CD14-positive monocyte (primary cell): Measurements from ENCODE around the gene MRPL21.

GRCh38 chr11:68903546-68904030 is at the start of gene MRPL21:
TSS of gene MRPL21 (minus strand) at chr11:68903832.
- CAGE, long polyA plus RNA: start-site peak on the minus strand at chr11:68903808-68903835, 145 and 465 reads in 2 replicates

- CAGE, long polyA plus RNA: no peak
Measured at GRCh38 chr11:68914771-68915106, 11.0 kb downstream of the IGHMBP2 start.

DNA sequence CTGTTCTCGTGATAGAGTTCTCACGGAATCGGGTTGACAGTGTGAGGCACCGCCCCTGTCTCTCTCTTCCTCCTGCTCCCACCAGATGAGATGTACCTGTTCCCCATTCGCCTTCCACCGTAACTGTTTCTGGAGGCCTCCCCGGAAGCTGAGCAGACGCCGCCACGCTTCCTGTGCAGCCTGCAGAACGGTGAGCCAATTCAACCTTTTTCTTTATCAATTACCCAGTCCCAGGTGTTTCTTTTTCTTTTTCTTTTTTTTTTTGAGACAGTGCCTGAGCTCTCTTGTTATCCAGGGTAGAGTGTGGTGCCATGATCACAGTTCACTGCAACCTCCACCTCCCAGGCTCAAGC is 17.9 kb downstream of the MRGPRD start:
- CAGE, long polyA plus RNA: no peak

- CAGE, long polyA plus RNA: no peak
Measured at GRCh38 chr11:69055088-69055668, 6.4 kb downstream of the TPCN2 start.

DNA sequence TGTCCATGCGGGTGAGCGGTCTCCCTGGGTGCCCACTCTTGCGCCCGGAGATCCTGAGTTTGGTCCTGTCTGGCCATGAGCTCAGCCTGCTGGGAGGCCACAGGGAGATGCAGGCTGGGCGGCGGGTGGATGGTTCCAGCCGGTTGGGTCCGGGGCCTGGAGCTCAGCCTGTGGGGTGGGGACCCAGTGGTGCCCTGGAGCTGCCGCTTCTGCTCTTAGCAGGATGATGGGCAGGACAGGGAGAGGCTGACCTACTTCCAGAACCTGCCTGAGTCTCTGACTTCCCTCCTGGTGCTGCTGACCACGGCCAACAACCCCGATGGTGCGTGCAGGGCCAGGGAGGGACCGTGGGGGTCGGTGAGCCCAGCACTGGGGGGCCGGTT is 18.5 kb downstream of the TPCN2 start:
- CAGE, long polyA plus RNA: no peak

GRCh38 chr11:69080323-69081099 is 31.8 kb downstream of the TPCN2 start:
- CAGE, long polyA plus RNA: no peak

GRCh38 chr11:69106128-69107026 is 49.4 kb upstream of the SMIM38 start:
- CAGE, long polyA plus RNA: no peak

- CAGE, long polyA plus RNA: no peak
Measured at GRCh38 chr11:69155090-69155801, 489 bp upstream of the SMIM38 start.

DNA sequence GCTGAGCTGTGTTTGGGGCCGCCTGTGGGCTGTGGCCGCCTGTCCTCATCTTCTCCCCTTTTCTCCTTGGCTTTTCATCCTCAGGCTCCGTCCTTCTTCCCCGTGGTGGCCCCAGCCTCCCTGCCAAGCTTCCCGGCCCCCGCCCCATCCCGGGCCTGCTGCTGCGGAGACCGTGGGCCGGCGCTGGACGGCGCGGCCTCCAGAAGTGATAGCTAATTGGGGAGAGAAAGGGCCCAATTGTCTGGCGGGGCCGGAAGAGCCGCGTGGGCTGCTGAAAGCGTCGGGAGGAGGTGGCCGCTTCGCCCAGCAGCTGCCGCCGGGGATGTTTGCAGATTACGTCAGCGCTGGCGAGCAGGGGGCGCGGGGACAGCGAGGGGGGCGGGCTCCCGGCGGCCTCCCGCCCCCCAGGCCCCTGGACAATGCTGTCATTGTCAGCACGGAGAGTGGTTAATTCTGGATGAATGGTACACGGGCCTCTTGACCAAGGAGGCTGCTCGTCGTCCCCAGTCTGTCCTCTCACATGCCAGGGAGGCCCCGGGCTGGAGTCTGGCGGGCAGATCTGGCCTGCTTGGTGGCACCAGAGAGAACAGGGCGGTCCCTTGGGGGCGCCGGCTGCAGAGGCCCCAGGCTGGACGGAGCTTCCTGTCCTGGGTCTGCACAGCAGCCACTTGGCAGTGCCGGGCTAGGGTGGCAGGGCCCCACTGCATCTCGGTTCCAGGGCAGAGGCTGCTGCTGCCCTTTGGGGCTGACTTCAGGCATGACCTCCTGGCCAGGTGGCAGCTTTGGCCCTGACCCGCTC is 1.6 kb downstream of the SMIM38 start:
- CAGE, long polyA plus RNA: no peak

DNA sequence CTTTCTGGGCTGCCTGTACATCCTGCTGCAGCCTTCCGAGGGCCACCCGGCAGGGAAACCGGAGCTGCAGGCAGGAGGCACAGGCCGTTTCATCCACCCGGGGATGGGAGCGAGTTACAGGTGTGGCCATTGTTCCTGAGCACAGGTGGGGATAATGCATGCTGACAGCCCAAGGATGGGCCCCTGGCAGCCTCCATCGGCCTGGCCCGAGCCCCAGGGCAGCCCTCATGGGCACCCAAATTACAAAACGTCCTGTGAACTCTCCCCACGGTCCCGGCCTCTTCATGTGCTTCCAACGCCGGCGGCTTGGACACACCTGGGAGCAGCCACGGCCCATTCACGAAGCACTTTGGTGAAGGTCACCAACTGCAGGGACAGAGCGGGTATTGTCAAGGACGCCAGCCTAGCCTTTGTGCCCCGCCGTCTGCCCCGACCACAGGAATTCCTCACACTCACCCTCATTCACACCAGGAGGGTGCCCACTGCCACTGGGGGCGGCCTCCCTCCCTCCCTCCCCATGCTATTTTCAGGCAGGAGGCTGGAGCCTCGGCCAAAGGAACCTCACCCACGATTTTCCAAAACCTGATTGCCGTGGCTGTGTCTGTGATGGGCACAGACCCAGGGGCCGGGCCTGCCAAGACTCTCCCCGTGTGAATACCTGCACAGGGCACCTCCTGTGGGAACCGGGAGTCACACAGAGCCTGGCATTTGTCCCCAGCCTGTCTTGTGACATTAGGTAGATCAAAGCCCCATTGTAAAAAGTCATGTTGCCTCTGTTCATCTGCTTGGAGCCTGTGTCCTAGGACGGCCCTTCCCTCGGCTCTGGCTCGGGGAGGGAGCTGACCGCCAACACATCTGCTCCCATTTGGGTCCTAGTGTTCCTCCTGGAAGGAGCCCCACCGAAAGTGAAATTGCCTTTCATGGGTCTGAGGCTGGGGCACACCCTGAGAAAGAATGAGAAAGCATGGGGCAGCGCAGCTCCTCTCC is 42.0 kb upstream of the MYEOV start:
- CAGE, long polyA plus RNA: no peak

- CAGE, long polyA plus RNA: no peak
Measured at GRCh38 chr11:69274010-69275038, 19.6 kb upstream of the MYEOV start.

- CAGE, long polyA plus RNA: no peak
Measured at GRCh38 chr11:69297925-69298456, 4.0 kb downstream of the MYEOV start.

DNA sequence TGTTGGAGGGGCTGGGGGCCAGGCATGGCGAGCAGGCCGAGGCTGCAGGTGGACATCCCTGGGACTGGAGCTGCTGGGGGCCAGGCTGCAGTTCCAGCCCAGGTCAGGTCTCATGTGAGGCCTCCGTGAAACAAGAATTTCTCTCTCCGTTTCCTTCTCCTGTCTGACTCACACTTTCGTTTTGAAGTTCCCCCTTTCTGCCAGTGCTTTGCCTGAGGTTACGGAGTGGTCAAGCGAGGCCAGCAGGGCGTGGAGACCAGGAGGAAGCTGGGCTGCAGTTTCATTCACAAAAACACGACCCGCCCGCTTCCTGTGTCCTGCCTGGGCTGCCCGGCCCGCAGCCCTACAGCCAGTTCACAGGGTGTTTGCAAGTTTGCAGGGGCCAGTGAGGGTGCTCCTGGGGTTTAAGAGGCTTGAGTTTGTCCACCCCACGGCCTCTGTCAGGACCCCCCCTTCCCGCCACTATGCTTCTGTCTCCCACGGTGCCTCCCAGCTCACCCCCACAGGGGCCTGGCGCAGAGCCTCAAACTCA is 4.6 kb downstream of the MYEOV start:
- CAGE, long polyA plus RNA: no peak

- CAGE, long polyA plus RNA: no peak
Measured at GRCh38 chr11:69427556-69427818, 133.5 kb downstream of the MYEOV start.

DNA sequence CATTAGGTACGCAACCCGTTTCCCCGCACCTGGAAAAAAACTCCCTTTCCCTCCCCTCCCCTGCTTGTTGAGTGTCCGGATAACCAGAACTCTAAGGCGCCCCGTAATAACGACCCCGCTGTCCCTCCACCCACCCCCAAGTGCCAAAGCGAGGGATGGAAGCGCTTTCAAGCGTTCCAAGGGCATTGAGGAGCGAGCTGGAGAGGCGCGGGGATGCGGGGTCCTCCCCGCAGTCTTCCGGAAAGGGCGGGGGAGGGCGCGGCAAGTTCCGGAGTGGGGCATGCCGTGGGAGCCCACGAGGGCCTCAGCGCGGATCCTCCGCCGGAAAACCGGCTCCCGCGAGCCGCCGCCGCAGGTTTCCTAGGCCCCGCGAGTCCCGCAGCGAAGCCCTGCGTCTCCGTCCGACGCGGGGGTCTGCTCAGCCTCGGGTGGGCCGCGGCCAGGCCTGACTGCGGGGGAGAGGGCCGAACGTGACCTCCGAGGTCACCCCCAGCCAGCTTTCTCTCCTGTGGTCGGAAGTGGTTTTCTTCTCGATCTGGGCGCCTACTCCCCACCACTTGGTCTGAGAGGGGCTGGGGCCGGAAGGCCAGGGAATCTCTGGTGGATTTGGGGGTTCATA is 3.9 kb upstream of the CCND1 start:
- CAGE, long polyA plus RNA: no peak

DNA sequence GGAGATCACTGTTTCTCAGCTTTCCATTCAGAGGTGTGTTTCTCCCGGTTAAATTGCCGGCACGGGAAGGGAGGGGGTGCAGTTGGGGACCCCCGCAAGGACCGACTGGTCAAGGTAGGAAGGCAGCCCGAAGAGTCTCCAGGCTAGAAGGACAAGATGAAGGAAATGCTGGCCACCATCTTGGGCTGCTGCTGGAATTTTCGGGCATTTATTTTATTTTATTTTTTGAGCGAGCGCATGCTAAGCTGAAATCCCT is 813 bp upstream of the CCND1 start:
- CAGE, long polyA plus RNA: no peak

DNA sequence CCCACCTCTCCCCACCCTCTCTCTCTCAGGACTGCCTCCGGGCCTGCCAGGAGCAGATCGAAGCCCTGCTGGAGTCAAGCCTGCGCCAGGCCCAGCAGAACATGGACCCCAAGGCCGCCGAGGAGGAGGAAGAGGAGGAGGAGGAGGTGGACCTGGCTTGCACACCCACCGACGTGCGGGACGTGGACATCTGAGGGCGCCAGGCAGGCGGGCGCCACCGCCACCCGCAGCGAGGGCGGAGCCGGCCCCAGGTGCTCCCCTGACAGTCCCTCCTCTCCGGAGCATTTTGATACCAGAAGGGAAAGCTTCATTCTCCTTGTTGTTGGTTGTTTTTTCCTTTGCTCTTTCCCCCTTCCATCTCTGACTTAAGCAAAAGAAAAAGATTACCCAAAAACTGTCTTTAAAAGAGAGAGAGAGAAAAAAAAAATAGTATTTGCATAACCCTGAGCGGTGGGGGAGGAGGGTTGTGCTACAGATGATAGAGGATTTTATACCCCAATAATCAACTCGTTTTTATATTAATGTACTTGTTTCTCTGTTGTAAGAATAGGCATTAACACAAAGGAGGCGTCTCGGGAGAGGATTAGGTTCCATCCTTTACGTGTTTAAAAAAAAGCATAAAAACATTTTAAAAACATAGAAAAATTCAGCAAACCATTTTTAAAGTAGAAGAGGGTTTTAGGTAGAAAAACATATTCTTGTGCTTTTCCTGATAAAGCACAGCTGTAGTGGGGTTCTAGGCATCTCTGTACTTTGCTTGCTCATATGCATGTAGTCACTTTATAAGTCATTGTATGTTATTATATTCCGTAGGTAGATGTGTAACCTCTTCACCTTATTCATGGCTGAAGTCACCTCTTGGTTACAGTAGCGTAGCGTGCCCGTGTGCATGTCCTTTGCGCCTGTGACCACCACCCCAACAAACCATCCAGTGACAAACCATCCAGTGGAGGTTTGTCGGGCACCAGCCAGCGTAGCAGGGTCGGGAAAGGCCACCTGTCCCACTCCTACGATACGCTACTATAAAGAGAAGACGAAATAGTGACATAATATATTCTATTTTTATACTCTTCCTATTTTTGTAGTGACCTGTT is 10.5 kb downstream of the CCND1 start:
- CAGE, long polyA plus RNA: no peak

- CAGE, long polyA plus RNA: no peak
Measured at GRCh38 chr11:69707031-69707493, 3.2 kb upstream of the FGF19 start.

DNA sequence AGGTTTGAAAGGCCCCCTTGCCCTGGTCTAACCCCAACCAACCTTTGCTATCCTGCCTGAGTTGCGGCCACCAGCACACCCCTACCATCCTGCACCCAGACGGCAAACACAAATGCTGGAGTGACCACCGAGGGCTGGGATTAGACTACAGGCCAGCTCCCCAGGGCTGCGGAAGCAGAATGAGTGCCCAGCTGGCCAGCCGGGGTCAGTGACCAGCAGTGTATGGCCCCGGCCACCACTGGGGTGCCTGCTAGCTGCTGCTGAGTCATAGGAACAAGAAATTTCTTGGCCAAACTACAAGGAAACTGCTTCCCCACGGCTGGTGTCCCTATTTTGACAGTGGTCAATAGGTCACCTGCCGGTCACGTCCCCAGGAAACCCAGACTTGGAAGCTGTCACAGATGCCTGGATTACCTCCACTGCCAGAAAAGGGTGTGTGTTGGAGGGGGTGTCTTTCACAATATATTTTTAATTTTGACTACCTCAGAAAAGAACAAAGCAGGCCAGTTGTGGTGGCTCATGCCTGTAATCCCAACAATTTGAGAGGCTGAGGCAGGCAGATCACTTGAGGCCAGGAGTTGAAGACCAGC is 81.4 kb upstream of the FGF3 start:
- CAGE, long polyA plus RNA: no peak

GRCh38 chr11:69915233-69916163 is 96.3 kb upstream of the FGF3 start:
- CAGE, long polyA plus RNA: no peak